Aorta (tissue), 1 donor: Measurements from ENCODE around the genes USP28, NNMT, NXPE1 and NXPE2.

DNA sequence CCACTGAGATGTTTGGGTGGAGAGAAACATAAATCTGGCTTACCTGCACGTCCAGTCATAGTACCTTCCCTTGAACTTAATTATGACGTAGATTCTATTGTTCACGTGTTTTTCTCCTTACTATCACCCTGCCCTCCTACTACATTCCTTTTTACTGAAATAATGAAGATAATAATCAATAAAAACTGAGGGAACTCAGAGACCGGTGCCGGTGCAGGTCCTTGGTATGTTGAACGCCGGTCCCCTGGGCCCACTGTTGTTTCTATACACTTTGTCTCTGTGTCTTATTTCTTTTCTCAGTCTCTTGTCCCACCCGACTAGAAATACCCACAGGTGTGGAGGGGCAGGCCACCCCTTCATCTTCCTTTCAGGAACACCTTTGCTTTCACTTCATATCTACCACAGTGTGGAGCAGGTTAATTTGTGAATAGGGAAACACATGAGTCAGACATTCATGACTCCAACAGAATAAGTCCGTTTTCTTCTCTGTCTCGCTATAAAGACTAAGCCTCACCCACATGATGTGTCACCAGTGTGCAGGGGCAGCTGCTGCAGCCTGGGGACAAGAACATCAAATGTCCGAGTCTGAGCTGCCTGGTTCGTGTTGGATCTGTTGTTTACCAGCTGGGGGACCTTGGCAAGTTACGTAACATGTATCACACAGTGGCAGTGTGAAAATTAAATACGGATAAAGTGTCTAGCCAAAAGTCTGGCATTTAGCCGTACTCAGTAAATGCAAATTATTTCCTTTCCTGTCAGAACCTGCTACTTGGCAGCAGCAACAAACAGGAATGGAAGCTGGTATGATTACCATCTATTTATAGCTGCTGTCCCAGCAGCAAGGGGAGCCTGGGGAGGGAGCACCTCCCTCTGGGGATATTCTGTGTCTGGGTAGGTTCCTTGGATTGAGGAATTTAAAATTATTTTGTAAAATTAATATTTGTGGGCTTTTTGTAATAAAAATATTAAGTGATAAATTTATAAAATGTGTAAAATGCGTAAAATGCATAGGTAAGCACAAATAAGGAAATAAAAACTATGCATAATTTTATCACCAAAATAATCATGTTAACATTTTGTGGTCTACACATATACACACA is 1.5 kb upstream of the CLDN25 start:
- PRO-cap = no peak

DNA sequence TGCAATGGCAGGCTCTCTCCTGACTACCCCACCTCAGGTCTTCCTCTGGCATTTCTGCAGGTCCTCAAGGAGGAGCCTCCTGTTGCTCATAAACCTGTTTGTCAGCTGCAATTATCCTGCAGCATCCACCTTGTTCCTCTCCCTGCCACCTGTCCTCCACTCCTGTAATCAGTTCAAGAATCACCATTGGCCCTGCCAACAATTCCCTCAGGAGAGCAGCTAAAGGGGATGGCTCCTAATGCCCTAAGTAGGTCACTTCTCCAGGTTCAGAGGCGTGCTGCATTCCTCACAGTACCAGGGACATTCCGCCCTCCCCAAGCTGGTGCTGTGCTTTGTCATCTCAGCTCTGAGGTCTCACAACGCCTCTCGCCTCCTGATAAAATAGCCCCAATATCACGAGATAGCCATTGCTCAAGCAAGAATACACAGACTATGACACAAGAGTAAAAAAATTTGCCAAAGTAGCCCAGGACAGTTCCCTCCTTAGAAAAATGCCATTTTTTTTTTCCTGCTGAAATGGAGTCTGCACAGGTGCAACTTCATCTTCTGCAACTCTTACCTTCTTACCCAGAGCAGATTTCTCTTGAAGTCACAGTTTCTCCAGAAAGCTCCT is 2.2 kb downstream of the CLDN25 start:
- PRO-cap = no peak

DNA sequence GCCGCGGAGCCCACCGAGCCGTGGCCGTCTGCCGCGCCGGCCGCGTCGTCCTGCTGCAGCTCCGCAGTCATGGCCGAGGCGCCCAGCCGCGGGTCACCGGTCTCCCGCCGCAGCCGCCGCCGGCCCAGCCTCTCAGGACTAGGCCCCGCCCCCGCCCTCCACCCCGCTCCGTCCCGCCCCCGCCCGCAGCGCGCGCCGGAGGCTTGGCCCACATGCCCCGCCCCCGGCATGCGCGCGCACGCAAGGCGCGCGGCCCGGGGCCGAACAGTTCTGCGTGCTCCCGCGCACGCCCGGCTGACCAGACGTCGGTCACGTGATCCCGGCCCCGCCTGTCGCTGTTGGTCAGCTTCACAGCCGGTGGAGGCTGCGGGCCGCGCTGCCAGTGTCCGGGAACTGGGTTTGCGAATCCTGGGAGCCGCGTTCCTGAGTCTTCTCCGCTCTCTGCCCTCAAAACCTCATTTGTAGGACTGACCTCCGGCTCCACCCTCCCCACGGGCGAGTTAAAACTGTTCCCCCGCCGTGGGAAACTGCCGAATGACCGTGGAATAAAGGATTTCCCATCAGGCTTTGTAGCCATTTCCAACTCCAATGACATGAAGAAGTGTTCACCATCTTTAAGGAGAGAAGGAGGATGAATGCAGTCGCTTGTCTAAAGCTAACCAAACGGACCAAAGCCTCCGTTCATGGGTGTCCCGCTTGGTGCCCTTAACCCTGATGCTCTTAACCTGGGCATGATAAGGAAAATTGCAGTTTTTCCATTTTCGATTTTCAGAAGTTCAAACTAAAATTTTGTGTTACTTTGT is at the start of gene USP28:
USP28 (minus strand) TSS at position 142 of the 803 bp plus-strand sequence.
- PRO-cap = bidirectional peak, plus-strand start at position 351 of the sequence, minus-strand start at position 132 of the sequence

DNA sequence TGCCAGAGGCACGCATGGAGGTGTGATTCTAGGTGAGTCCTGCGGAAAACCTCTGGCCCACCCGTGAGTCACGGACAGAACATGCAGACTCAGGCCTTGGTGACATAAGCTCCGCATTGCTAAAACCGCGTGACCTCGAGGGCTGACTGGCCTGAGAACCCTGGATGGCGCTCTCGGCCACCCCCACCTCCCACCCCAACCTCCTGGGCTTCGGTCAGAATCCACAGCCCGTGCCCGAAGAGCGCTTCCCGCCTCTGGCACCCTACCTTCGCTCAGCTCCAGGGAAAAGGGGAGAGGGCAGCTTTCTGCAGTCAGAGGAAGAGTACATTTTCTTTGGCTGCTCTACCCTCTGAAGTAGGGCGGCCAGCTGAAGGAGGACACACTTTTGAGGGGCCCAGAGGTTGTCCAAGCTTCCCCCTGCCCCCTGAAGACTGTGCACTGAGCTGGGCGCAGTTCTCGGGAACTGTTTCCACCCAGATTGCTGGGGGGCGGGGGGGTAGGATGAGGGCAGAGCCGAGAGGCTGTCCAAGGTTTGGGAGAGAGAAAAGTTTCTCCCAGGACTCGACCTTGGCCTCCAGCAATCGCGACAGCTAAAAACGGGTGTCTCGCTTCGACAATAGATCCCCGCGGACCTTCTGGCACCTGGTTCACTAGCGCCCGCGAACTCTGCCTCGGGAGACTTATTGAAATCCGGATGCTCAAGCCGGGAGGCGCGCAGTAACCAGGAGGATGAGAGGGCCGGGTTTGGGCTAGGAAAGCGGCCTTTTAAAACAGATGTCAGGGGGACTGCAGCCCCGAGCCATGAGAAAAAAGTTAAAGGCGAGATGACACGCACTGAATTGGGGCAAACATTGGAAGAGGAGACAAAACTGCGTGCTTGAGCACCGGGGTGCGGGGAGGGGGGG is 929 bp upstream of the ZBTB16 start:
- PRO-cap = no peak

- PRO-cap = unidirectional peak, plus-strand start at chr11:114060526; bidirectional peak, plus-strand start at chr11:114060671, minus-strand start at chr11:114060600; unidirectional peak, minus-strand start at chr11:114061219
Observed at GRCh38 chr11:114060465-114061457, 1.2 kb downstream of the ZBTB16 start.

DNA sequence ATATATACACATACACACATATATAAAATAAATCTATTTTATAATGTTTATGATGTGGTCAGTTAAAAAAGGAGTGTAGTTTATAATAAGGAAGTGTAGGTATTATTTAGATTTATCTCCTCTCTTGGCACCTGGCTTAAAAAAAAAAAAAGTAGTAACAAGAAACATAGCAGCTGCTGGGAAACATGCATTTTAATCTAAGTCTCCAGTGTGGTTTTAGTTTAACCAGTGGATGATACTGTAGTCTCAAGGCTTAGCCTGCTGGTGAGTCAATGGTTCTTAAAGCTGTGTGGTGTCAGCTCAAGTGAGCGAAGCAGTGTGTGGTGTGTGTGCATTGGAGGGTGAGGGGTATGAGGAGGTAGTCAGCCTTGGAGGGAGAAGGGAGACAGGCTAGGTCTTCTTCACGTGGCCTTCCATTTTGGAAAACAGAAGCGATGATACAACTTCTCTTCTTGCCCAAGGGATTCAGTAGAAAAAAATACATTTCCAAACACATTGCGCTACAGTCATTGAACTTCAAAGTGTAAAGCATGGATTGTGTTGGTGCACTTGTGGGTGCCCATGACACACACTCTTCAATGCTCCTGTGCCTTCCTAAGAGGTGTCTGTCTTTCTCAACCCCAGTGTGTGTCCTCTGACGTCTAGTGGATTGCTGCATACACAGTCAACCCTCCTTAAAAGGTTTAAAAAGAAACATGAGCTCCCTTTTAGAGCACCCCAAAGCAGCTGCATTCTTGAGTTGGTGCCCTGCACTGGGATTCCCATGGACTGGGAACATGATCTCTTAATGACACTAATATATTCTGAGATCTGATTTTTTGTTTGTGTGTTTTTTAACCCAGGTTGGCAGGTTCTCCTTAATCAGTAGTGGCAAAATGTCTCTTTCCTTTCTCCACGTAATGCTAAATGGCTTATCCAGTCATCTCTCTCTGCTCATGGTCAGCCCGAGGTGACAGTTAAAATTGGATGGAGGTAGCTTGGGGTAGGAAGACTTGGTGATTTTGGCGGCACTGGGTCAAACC is 40.1 kb downstream of the ZBTB16 start:
- PRO-cap = no peak

DNA sequence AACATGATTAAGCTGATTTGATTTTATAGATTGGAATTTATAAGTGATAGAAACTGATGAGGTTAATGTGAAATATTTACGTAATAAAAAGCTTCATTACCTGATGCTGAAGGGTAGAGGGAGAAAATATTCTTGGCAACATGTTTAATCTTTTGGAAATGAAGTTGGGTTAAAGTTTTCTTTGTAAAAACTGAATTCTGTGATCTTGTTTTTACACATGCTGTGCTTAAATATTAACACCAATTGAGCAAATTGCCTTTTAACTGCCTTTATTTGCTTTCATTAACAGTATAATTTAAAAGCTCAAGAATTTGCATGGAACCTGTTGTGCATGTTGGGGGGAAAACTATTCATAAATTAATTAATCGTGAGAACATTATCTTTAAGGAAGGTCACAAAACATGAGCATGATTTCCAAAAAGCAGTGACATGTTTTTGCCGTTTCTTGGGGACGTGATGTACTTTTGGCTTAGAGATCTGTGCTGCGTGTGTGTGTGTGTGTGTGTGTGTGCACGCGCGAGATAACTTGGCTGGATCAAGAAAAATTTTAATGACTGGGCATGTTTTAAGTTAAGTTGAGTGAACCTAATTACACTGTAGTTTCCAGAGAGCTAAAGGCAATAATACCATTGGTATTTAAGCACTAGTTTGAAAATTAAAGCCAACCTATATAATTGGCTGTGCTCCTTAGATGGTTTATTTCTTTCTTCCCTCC is 51.3 kb downstream of the ZBTB16 start:
- PRO-cap = no peak

DNA sequence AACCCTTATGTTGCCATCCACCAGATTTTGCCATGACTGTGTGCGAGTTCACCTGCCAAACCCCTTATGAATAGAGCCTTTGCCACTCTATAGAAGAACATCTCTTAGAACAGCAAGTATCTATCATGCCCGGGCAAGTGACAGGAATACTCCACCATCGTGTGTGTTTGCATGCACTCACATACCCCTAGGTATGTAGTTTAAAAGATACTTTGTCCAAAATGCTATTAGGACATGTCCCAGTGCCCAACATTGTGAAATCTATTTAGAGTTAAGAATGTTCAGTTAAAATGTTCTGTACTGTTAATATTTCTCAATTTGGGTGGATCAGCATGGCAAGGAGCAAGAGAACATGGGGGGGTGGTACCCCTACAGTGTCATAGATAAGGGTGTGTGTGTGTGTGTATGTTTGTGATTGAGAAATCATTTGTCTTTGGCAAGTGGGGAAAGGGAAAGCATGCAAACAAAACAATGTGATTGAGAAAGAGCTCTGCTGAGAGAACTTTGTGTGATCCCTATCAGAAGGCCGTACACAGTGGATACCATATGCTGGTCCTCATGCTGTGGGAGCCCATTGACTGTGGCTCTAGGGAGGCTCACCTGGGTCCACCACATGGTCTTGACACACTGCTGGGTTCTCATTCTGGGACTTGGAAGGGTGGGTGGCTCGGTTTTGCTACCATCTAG is 95.0 kb downstream of the ZBTB16 start:
- PRO-cap = no peak

DNA sequence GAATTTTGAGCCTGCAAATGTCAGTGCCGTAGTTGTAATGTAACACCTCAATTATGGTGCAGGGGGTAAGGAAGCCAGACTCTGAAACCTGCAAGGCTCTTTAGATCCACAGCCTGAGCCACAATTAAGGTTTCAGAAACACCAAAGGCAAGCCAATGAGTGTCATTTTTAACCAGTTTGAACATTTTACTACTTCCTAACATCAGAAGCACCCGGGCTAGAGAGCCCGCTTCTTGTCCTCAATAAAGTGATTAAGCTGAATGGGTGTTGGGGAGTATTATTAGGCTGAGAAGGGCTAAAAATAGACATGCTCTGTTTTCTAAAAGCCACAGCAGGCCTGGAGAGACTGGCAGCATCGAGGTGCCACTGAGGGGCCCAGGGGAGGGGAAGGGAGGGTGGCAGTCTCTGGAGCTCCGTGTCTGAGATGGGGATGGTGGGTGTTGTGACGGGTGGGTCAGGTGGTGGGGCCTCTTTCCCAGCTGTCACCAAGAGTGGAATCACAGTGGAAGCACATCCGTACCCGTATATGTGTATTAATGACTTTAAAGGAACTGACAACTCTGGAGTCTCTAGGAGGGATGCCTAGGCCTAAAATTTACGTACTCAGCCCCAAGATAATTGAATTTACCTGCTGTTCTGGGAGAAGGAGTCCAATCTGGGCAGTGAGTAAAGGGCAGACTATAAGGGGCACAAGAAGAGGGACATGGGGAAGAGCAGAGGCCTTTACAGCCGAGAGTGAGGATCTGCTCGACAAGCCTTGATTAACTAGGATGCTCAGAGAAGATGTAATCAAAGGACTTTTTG is 113.7 kb downstream of the ZBTB16 start:
- PRO-cap = no peak

DNA sequence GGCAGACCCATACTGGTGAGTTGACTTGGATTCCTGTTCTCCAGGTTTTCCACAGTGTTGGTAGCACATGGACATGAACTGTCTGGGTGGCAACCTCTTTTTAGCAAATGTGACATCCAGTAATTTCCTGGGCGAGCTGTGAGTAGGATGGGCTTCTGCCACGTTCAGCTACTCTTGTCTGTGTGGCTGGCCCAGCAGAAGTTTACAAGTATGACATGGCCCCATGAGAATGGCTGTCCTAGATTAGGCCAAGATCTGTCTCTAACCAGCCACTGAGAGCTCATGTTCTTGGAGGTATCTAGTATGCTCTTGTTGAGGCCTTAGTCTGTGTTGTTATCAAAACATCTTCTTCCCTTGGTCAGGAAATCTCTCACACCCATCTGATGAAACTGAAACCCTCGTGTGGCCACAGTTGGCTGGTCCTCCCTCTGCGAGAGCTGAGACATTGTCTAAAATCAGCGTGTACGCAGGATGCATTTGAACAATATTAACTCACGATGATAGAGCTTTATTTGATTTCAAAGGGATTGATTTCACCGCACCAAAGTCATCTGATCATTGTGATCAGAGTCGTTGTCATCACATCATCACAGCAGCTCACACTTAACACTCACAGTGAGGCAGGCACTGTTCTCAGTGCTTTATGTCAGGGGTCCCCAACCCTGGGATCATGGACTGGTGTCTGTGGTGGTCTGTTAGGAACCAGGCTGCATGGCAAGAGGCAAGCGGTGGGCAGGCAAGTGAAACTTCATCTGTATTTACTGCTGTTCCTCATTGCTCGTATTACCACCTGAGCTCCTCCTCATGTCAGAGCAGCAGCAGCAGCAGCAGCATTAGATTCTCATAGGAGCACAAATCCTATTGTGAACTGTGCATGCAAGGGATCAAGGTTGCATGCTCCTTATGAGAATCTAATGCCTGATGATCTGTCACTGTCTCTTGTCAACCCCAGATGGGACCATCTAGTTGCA is 108.9 kb upstream of the NNMT start:
- PRO-cap = no peak

DNA sequence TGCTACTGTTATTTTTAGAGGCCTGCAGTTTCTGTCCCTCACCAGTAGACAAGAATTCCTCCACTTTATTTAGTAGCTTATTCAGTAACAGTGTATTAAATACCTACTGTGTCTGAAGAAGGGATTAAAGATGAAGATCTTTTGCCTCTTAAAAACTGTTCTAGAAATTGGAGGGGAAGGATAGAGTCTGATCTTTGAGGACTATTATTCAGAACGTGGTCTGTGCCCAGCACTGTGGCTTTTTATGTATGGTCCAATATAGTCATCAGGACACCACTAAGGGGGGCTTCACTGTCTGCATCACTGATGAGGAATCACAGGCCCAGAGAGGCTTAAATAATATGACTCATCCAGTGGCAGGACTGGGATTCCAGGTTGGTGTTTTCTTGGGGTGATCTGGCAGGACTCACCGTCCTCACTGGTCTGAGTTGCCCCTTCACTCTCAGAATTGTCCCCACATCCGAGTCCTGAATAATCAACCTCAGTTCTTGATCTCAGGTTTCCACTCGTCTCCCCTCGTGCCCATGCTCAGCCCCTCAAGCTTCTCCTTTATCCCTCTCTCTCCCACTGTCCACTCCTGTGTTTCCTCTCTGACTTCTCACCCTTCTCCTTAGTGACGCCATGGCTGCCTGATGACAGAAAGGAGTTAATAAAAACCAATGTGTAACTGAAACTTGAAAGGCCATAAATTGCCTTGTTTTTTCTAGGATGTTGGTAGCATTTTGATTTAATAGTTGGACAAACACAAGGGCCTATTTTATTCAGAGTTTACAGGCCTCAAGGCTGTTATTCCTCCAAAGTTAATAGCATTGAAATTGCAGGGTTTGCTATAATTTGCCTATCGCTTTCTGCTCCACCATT is 95.7 kb upstream of the NNMT start:
- PRO-cap = no peak

GRCh38 chr11:114256100-114257049 is 39.8 kb upstream of the NNMT start:
- PRO-cap = no peak

- PRO-cap = no peak
Observed at GRCh38 chr11:114257435-114258647, 38.4 kb upstream of the NNMT start.

DNA sequence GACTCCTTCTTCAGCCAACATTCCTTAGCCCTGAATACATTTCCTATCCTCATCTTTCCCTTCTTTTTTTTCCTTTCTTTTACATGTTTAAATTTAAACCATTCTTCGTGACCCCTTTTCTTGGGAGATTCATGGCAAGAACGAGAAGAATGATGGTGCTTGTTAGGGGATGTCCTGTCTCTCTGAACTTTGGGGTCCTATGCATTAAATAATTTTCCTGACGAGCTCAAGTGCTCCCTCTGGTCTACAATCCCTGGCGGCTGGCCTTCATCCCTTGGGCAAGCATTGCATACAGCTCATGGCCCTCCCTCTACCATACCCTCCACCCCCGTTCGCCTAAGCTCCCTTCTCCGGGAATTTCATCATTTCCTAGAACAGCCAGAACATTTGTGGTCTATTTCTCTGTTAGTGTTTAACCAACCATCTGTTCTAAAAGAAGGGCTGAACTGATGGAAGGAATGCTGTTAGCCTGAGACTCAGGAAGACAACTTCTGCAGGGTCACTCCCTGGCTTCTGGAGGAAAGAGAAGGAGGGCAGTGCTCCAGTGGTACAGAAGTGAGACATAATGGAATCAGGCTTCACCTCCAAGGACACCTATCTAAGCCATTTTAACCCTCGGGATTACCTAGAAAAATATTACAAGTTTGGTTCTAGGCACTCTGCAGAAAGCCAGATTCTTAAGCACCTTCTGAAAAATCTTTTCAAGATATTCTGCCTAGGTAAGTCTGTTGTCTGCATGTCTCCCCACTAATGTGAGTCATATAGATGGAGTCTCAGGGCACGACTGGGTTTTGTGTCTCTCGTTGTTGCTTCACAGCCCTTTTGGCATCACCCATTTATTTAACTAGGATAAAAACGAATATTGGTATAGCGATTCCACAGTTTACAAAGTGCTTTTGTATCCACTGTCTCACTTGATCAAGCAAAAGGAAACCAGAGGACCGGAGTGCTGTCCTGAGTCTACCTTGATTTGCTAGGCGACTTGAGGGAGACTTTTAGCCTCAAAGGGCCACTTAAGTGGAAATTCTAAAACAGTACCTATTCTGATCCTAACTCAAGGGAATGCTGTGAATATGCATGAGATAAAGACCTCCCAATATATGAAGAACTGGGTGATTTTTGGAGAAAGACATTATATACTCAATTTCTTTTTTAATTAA is at the start of gene NNMT:
NNMT (plus strand) TSS at position 408 of the 1,160 bp plus-strand sequence.
- PRO-cap = bidirectional peak, plus-strand start at position 472 of the sequence, minus-strand start at position 181 of the sequence; unidirectional peak, plus-strand start at position 930 of the sequence

DNA sequence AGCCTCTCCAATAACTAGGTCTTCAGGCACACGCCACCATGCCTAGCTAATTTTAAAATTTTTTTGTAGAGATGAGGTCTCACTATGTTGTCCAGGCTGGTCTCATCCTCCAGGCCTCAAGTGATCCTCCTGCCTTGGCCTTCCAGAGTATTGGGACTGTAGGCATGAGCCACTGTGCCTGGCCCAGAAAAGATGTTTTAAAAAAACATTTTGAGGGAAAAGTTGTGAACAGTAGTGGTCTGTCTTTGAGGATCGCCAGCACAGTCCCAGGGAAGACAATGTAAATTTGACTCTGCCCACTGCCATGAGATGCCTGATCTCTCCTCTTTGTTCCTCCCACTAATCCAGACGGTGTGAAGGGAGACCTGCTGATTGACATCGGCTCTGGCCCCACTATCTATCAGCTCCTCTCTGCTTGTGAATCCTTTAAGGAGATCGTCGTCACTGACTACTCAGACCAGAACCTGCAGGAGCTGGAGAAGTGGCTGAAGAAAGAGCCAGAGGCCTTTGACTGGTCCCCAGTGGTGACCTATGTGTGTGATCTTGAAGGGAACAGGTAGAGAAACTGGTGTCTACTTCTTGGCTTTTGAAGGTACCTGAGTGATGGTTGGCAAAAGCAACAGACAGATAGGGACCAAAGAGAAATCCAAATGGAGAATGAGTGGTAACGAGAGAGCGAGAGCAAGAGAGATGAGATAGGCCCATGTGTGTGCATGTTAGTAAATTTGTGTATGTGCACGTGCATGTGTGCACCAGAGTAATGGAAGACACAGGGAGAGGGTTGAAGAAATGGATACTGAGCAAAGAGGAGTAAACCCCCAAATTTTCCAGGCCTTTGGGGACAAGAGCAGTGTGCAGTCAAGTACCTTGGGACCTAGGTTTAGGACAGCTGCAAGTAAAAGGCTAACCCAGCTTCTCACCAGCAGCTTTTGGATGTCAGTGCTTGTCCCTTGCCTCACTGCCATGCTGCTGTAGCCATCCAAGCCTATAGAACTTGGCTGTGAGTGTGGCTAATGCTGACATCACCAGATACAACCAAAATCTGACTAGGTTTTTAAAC is 1.7 kb downstream of the NNMT start:
- PRO-cap = no peak

GRCh38 chr11:114401589-114402064 is 1.2 kb downstream of the RBM7 start:
- PRO-cap = no peak

GRCh38 chr11:114559122-114559960 is at the start of gene NXPE1:
Gene NXPE1 (minus strand): TSS chr11:114559881.
- PRO-cap = no peak

DNA sequence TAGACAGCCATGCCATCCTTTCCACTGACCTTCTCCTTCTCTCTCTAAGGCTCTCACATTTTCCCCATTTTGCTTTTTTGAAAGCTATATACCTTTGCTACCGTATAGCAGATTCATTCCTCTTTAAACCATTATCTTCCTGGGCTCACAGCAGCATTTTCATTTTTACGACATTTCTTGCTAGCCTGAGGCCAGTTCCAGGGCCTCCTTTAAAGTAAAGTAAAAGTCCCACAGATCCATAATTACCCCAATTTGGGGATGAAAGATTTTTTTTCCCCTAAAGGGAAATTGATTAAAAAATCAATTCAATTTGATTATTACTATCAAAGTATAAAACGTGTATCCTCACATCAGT is 12.2 kb upstream of the NXPE2 start:
- PRO-cap = no peak

DNA sequence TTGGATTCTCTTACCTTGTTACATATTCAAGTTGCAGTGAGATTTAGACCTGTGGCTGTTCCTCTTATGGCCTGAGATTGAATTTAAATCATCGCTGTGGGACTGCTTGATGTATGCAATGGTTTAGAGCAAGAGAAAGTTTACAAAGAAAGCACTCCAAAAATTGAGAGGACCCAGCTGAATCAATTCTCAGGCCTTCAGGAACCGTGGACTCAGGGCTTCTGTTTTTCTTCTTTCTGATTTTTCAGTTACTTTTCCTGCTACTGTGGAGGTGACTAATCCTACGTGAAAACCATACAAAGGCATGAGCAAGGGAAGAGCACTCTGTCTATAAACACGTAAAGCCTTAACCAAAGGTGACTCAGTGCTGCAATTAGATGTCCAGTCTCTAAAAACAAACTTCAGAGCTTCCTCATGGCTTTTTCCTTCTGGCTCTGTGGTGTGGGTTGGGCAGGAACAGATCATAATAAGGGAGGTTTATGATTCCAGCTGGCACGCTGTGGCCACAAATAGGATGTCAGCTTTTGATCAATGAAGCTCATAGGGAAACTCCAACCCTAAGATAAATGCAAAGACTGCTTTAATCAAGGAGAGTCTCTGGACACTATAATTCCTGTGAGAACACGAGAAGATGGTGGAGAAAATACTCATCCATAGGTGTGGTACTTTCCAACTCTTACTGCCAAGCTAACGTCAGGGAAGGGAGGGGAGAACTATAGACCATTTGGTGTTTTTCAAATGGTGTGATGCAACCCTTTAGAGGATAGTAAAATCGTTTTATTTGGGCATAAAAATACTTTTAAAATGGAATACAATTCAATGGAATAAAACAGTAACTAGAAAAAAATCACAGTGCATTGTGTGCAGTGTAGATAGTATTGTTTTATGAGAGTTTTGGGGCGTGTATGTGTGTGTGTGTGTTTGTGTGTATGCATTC is at the start of gene NXPE2:
NXPE2 (plus strand) TSS at position 583 of the 937 bp plus-strand sequence.
- PRO-cap = no peak

DNA sequence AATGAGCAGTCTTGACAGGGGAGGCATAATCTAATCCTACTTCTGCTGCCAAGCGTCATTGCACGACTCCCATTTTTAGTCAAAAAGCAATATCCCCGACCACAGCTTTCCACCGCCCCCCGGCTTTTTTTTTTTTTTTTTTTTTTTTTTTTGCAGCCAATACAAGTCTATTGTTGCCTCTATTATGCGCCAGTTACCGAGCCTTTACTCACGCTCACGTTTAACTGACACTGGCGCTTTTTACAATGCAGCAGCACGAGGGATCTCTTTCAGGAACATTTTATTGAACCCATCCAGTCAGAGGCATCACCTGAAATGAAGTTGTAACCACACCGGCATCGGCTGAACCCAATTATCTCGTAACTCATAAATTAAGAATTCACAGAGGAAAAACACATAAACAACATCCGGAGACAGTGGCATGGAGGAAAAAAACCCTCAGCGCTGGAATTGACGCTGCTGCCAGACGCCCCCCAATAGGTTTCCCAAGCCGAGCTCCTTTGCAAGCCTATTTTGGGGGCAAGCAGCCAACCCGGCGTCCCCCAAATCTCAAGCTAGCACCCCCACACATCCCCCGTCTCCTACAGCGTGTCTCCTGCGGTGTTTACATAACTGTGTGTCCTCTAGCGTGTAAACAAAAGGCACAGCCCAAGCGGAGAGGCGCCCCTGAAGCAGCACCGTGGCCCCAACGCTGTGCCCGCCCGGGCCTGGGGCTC is 1.9 kb downstream of the CADM1 start:
- PRO-cap = no peak